Measurements from ENCODE around the genes PANK3, DOCK2 and FGF18.

DNA sequence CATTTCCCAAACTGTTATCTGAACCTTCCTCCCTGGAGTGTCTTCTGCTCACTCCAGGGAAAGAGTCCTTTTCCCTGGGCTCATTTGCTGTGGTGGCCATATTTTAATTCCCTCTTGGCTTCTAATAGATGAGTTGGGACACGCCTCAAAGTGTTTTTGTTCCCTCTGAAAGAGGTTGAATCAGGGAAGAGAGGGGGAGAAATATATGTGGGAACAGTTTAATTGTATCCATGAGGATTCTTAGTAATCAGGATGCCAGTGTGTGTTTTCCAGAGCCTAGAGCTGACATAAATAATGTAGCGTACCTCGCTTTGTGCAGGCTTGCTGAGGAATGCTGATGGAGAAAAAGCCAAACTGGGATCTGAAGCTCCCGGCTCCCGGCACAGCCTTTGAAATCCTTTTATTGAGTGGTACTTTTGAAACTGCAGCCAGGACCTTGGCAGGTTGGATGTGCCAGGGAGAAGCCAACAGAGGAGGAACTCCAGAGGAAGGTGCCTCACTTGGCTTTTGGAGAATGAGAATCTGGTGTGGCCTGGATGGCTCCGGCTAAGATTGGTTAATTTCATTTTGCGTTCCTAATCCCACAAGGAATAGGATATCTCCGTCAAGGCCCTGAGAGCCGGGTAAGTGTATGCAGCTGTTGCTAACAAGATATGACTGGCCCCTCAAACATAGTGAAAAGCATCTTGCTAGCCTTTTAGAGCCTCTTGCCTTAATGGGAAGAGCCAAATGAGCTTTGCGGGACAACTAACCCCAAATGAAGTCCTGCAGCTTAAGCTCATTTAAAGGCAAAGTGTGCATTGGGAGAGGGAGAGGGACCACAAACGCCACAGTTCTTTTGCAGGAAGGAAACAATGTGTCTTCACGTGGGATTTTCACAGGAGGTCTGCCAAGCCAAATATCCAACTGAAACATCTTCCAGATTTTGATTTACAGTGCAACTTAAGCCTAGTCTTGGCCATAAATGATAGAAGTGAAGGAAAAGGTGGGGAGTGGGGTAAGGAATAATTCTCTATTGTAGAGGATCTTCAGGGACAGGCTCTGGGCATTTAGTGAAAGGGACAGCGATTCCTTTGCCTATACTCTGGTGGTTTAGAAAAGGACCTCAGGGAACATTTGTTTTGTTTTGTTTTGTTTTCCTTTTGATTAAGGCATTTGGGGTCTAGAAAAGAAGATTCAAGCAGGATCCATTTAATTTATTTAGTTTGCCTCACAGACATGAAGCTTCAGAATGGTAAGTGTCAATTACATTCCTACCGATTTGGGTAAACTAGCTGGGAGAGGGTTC, 470.9 kb upstream of the WWC1 start:
- PRO-cap: no peak
- RRBS, 2 experiments: 35 to 75% methylated on average over 2 of the region's 14 CpGs

DNA sequence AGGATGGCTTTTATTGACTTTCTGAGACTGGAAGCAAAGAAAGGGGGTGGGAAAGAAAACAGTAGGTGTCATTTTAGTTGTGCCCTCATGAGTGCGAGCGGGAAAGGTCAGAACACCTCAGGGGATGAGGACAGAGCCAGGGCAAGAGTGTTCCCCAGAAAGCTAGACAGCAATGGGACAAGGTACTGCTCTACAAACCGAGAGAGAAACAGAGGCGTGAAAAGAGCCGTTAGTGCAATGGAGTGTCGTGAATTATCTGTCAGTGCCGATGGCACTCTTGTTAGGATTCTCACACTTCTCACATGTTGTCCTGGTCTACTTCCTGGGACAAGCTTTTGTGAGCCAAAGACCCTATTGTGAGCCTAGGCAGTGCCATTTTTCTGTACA, 356.5 kb upstream of the WWC1 start:
- PRO-cap: no peak
- RRBS, 2 experiments: no CpG with 5 or more reads among the region's 7 CpGs

DNA sequence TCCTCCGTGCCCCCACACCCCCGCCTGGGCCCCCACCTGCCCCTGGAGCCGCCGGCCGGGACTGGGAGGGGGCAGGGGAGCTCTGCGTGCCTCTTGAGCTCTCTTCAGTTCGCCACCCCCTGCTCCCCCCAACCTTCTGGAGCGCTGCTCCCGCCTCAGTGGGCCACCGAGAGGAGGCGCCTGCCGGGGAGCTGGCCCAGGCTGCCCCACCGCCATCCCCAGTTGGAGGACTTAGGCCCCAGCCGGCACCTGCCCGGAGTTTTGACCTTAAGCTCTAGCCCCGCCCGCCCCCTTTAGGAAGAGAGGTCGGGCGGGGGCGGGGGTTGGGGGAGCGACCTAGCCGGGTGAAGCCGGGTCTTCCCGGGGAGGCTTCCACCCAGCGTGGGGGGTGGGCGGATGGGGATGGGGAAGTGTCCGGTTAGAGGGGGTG, 859 bp downstream of the WWC1 start:
- PRO-cap: unidirectional peak, minus-strand start at position 138 of the sequence; unidirectional peak, minus-strand start at position 233 of the sequence; unidirectional peak, minus-strand start at position 269 of the sequence
- RRBS, 2 experiments: 4 to 15% methylated on average over 15 of the region's 27 CpGs

DNA sequence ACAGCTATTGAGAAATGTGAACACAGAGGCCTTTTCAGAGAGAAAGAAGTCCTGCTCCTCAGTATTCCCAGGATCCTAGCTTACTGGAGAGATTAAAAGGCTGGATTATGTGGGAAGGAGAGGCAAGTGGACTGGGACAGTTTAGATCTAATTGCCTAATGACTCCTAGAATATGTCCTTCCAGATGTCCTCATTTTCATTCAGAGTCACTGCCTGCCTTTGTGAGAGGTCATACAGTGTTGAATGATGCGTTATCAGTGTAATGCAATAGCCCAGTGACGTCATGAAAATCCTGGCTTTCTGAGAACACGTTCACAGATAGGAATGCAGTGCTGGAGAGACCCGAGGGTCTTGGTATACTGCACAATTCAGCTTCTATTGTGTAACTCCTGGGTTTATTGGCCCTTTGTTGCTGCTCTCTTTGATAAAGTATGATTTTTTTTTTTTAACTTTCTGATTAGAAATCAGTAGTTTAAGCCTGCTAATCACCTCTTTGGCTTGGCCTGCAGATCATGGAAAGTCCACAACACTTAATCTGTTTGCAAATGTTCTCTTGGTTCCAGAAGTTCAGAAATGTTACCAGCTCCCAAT, 26.3 kb downstream of the WWC1 start:
- PRO-cap: no peak
- RRBS, 2 experiments: no CpG with 5 or more reads among the region's 4 CpGs

DNA sequence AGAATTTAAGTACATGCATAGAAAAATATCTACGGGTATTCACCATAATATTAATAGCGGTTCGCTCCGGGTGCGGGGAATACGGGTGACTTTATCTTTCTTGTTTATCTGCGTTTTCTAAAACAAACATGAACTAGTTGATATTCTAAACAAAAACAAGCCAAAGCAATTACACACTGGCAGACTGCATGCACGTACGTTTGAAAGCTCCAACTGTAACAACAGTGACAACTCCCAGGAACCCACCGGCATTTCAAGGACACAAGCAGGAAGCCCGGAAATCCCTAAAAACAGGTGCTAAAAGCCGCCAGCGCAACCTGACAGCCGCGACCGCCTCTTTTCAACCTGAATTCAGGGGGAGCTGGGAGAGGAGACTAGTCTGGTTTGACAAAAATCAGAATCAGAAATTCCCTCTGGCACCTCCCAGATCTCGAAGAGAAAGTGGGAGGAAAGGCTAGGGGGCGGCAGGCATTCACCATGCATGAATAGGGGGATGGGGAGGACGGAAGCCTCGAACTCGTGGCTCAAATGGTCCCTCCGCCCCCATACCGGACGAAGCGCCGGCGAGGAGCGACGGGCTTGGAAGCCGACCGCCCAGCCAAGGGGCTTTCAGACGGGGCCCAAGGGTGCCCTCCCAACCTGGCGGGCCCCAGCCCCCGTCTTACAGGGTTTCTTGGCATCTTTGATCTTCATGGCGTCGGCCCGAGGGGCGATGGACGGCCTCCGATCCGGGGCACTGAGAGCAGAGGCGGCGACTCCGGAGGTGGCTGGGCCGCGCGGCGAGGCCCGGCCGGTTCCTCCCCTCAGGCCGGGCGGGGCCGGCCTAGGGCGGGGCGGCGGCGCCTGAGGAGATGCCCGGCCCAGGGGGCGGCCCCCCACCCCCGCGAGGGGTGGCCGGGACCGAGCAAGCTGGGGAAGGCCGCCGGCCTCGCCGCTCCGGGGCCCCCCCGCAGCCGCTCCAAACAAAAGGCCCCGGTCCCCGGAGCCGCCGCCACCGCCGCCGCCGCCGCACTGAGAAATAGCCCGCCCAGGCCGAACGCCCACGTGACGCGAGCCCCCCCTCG, at the start of gene PANK3:
TSS of gene PANK3 (minus strand) at position 778 of the 1,064 bp plus-strand sequence.
- PRO-cap: bidirectional peak, plus-strand start at position 546 of the sequence, minus-strand start at position 443 of the sequence; bidirectional peak, plus-strand start at position 739 of the sequence, minus-strand start at position 738 of the sequence; bidirectional peak, plus-strand start outside the sequence, minus-strand start at position 1,013 of the sequence
- RRBS, 2 experiments: 2 to 3% methylated on average over 10 to 14 of the region's 86 CpGs

DNA sequence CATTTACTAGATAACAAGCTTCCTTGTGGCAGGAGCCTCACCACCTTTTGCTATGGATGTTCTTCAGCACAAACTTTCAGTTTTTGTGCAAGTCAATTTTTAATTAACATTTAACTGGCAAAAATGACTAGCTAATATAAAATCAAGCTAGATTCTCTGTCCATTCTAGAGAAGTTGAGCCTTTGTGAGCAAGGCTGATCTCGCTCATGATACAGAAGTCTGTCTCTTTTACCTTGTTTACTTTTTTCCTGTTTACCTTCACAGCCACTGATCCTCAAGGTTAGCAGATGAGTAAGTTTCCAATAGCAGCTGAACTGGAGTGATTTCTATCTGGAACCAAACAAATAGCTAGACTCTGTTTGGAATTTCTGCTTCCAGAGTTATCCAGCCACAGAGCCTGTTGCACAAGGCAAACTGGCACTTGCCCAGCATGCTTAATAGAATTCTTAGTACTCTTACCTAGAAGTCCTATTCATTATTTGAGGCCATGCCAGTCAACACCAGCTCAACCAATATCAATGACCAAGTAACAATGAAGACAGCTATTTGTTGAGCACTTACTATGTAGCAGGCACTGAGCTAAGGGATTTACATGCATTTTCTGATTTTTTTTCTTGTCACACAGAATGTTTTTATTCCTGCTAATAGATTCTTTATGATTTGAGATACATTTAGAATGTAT, 12.8 kb upstream of the PANK3 start:
- PRO-cap: no peak
- RRBS, 2 experiments: no CpG with 5 or more reads among the region's 1 CpG

GRCh38 chr5:168667531-168667810, 88.3 kb upstream of the PANK3 start:
- PRO-cap: no peak
- RRBS, 2 experiments: no CpG with 5 or more reads among the region's 3 CpGs

DNA sequence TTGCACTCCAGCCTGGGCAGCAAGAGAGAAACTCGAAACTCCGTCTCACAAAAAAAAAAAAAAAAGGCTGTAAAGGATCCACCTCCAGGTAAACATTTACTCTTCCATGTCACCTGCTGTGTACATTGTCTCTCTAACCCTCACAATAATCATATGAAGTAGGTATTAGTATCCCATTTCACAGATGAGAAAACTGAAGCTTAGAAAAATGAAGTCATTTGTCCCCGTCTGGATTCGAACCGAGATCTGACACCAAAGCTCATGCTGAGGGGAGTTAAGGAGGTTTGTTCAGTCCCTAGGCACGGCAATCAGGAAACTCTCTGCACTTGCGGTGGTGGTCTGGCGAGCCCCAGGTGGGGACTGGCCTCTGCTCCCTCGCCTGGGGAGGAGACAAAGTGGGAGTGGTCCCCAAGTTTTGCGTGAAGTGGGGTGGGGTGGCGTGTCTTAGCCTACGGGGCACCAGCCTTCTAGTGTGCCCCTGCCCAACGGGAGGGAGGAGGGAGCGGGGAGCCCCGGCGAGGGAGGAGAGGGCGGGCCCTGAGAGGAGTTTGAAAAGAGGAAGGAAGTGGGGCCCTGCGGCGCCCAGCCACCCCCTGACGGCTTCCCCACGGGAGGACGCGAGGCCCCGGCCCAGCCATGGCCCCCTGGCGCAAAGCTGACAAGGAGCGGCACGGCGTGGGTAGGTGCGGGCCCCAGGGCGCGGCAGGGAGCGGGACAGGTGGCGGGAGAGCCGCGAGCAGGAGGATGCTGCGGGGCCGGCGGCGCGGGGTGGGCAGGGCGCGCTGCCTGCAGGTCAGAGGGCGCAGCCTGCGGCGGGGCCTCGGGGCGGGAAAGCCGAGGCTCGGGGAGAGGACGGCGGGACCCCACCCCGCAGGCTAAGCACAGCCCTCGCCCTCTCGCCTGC, at the start of gene DOCK2:
TSS of gene DOCK2 (plus strand) at position 585 of the 904 bp plus-strand sequence.
- PRO-cap: no peak
- RRBS, 2 experiments: no CpG with 5 or more reads among the region's 54 CpGs

- PRO-cap: no peak
- RRBS, 2 experiments: no CpG with 5 or more reads among the region's 17 CpGs
Observed at GRCh38 chr5:169637595-169638275, 660 bp downstream of the DOCK2 start.

DNA sequence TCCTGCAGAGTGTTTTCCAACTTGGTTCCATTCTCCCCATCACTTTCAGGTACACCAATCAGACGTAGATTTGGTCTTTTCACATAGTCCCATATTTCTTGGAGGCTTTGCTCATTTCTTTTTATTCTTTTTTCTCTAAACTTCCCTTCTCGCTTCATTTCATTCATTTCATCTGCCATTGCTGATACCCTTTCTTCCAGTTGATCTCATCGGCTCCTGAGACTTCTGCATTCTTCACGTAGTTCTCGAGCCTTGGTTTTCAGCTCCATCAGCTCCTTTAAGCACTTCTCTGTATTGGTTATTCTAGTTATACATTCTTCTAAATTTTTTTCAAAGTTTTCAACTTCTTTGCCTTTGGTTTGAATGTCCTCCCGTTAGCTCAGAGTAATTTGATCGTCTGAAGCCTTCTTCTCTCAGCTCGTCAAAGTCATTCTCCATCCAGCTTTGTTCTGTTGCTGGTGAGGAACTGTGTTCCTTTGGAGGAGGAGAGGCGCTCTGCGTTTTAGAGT, 11.6 kb downstream of the C5orf58 start:
- PRO-cap: no peak
- RRBS, 2 experiments: no CpG with 5 or more reads among the region's 10 CpGs

- PRO-cap: no peak
- RRBS, 2 experiments: no CpG with 5 or more reads among the region's 8 CpGs
Observed at GRCh38 chr5:170250600-170251318, 18.0 kb downstream of the C5orf58 start.

DNA sequence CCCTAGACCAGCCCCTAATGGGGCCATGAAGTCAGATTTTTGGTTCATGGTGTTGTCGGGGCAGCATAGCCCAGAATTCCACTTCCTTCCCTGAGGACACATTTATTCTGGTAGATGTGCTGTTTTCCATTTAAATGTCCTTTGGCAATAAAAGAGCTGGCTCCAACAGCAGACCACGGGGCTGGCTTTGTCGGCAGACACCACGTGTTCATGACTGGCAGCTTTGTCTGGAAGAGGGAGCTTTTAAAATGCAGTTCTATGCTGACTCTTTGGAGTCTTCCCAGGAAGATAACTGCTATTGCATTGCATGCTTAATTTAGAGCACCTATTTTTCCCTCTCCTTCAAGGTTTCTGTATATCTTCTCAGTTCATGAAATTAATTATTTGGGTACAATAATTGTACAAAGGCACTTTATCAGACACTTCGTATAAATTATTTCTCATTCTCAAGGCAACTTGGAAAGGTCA, 17.7 kb upstream of the LCP2 start:
- PRO-cap: no peak
- RRBS, 2 experiments: no CpG with 5 or more reads among the region's 5 CpGs

DNA sequence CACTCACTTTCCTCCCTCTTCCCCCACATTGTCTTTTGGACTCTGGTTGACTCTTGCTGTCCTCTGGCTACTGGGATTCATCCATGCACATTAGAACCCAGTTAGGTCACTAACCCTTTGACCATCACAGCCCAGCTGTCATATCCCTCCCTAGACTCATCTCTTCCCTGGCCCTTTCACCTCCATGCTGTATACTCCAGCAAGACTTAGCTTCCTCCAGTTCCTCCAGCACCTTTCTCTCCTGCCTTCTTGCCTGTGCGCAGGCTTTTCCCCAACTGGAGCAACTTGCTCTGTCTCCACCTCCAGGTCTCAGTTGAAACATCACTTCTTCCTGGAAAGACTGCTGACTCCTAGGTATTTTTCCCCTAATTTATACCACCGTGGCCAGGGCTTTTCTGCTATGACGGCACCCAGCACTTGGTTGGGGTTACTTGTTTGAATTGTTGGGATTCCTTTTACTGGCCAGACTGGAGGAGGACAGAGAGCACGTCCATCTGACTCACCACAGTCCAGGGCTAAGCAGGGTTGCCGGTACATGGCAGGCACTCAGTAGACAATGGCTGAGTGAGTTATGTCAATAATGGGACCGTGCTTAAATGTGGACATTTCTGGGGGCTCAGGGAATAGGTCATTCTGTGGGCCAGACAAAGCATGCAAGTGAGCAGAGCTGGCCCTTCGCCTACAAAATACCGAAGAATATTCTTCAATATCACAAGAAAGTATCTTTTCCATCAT, 67.5 kb downstream of the KCNIP1 start:
- PRO-cap: no peak
- RRBS, 2 experiments: no CpG with 5 or more reads among the region's 8 CpGs

DNA sequence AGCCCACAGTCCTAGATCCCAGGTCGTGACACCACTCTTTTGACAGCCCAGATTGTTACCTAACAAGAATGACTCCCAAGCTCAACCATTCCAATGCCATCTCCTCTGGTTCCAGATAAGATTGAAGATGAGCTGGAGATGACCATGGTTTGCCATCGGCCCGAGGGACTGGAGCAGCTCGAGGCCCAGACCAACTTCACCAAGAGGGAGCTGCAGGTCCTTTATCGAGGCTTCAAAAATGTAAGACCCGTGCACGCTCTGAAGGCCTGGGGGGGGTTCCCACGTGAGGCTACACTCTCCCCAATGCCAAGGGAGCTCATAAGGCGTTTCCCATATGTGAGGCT, 64.9 kb upstream of the GABRP start:
- PRO-cap: no peak
- RRBS, 2 experiments: no CpG with 5 or more reads among the region's 9 CpGs

- PRO-cap: no peak
- RRBS, 2 experiments: no CpG with 5 or more reads among the region's 12 CpGs
Observed at GRCh38 chr5:170745481-170746152, 37.9 kb upstream of the GABRP start.

GRCh38 chr5:170782243-170783019, 1.1 kb upstream of the GABRP start:
- PRO-cap: no peak
- RRBS, 2 experiments: no CpG with 5 or more reads among the region's 7 CpGs

GRCh38 chr5:171089812-171090070, 219.3 kb upstream of the TLX3 start:
- PRO-cap: no peak
- RRBS, 2 experiments: no CpG with 5 or more reads among the region's 13 CpGs

GRCh38 chr5:171418787-171419747, at the start of gene FGF18:
Gene FGF18, plus strand, starts transcription at chr5:171419647.
- PRO-cap: bidirectional peak, plus-strand start at chr5:171419414, minus-strand start at chr5:171419332
- RRBS, 2 experiments: 2% methylated on average over 36 of the region's 101 CpGs

DNA sequence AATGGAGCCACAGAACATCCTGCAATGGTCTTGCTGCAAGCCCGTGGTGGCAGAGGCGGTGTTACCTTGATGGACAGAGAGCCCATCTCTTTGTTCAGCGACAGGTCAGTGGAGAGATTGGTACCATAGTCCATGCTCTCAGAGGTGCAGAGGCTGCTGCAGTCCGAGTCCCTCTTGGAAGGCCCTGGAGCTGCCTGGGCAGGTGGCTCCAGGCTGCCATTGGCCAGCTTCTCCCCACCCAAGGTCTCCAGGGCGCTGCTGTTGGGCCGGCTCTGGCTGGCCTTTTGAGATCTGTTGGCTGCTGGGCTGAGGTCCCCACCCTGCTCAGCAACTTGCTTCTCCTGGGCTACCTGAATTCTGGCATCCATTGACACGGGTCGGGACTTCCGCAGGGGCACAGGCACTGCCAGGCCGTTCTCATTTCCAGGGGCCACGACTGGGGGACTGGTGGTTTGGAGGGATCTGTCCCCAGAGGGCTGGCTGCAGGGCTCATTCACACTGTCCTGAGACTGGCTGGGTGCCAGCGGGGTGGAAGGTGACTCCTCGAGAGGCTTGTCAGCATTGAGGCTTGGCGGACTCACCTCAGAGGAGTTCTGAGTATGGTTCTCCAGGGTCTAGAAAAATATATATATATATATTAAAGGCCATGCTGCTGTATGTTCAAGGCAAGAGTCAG, 87.0 kb upstream of the FBXW11 start:
- PRO-cap: no peak
- RRBS, 2 experiments: no CpG with 5 or more reads among the region's 14 CpGs

GRCh38 chr5:172133313-172133799, 54.7 kb downstream of the STK10 start:
- PRO-cap: no peak
- RRBS, 2 experiments: no CpG with 5 or more reads among the region's 8 CpGs

Data from HEK293 (cell line).